OCI-LY7 (cell line): ENCODE results near the gene DTD2.

GRCh38 chr14:25046417-25046880 lies 3.5 kb downstream of the STXBP6 start:
- PRO-cap: no peak
- RAMPAGE, long total RNA: no peak

GRCh38 chr14:26204522-26205618 lies 393.0 kb downstream of the NOVA1 start:
- PRO-cap: no peak
- RAMPAGE, long total RNA: no peak

GRCh38 chr14:26584126-26584834 lies 13.6 kb downstream of the NOVA1 start:
- PRO-cap: no peak
- RAMPAGE, long total RNA: no peak

GRCh38 chr14:26678671-26679518 lies 81.1 kb upstream of the NOVA1 start:
- PRO-cap: no peak
- RAMPAGE, long total RNA: no peak

DNA sequence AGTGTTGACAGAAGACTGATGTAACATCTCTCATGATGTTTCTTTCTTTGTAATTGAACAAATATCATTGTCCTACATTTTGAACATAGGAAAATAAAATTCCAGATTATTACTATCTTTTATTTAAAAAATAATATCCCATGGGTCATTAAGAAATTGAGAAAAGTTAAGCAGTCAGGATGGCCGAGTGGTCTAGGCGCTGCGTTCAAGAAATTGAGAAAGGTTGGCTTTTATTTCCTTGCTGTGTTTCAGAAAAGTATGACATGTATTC lies 728.4 kb upstream of the FOXG1 start:
- PRO-cap: no peak
- RAMPAGE, long total RNA: no peak

GRCh38 chr14:29345788-29346194 lies 579.2 kb downstream of the FOXG1 start:
- PRO-cap: no peak
- RAMPAGE, long total RNA: no peak

- PRO-cap: no peak
- RAMPAGE, long total RNA: no peak
These were observed 291.5 kb downstream of the PRKD1 start for GRCh38 chr14:29636075-29636678.

DNA sequence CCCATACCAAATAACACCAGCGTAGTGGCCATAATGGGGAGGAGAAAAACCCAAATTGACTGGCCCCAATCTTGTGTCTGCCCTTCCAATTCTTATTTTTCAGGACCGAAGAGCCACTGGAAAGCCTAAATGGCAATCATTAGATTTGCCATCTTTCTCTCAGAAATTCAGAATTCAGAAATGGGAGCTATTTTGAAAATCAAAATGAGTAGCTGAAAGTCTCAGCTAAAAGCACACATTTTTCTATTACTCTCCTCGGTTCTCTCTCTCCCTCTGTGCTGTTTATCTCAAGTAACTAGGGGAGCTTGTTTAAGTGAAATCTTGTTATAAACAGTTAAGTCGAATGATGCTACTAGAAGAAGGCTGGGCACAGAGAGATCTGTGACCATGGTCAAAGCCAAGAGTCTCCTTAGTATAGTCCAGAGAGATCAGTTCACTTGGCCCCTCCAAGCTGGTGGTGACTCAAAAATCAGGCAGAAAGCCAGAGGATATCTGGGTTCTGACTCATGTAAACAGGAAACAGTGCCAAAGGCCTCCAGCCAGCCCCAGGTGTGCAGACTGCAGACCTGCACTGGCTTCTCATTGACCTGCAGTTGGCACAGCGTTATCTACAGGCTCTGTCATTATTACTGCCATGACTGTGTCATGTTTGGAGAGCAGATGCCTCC lies 295.5 kb upstream of the PRKD1 start:
- PRO-cap: no peak
- RAMPAGE, long total RNA: no peak

DNA sequence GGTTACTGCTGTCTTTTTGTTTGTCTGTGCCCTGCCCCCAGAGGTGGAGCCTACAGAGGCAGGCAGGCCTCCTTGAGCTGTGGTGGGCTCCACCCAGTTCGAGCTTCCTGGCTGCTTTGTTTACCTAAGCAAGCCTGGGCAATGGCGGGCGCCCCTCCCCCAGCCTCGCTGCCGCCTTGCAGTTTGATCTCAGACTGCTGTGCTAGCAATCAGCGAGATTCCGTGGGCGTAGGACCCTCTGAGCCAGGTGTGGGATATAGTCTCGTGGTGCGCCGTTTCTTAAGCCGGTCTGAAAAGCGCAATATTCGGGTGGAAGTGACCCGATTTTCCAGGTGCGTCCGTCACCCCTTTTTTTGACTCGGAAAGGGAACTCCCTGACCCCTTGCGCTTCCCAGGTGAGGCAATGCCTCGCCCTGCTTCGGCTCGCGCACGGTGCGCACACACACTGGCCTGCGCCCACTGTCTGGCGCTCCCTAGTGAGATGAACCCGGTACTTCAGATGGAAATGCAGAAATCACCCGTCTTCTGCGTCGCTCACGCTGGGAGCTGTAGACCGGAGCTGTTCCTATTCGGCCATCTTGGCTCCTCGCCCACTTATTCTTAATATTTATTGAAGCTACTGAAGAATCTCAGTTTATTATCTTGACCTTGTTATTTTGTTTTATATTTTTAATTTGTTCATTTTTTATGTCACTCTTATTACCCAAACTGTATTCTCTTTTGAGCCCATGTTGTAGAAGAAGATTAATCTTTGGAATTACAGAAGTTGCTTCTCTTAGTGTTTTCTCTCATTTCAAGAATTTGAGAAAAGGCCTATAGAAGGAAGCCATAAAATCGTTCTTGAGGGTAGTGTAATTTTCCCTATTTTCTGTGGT lies 68.4 kb downstream of the SCFD1 start:
- PRO-cap: no peak
- RAMPAGE, long total RNA: no peak

- PRO-cap: no peak
- RAMPAGE, long total RNA: no peak
These were observed 55.5 kb upstream of the AP4S1 start for GRCh38 chr14:30969761-30970593.

GRCh38 chr14:31024587-31025110 lies 800 bp upstream of the AP4S1 start:
- PRO-cap: no peak
- RAMPAGE, long total RNA: no peak

GRCh38 chr14:31129111-31129772 lies 78.4 kb downstream of the HECTD1 start:
- PRO-cap: no peak
- RAMPAGE, long total RNA: no peak

GRCh38 chr14:31263409-31264195 lies 56.0 kb upstream of the HECTD1 start:
- PRO-cap: no peak
- RAMPAGE, long total RNA: no peak

GRCh38 chr14:31300189-31300882 lies 92.7 kb upstream of the HECTD1 start:
- PRO-cap: no peak
- RAMPAGE, long total RNA: no peak

DNA sequence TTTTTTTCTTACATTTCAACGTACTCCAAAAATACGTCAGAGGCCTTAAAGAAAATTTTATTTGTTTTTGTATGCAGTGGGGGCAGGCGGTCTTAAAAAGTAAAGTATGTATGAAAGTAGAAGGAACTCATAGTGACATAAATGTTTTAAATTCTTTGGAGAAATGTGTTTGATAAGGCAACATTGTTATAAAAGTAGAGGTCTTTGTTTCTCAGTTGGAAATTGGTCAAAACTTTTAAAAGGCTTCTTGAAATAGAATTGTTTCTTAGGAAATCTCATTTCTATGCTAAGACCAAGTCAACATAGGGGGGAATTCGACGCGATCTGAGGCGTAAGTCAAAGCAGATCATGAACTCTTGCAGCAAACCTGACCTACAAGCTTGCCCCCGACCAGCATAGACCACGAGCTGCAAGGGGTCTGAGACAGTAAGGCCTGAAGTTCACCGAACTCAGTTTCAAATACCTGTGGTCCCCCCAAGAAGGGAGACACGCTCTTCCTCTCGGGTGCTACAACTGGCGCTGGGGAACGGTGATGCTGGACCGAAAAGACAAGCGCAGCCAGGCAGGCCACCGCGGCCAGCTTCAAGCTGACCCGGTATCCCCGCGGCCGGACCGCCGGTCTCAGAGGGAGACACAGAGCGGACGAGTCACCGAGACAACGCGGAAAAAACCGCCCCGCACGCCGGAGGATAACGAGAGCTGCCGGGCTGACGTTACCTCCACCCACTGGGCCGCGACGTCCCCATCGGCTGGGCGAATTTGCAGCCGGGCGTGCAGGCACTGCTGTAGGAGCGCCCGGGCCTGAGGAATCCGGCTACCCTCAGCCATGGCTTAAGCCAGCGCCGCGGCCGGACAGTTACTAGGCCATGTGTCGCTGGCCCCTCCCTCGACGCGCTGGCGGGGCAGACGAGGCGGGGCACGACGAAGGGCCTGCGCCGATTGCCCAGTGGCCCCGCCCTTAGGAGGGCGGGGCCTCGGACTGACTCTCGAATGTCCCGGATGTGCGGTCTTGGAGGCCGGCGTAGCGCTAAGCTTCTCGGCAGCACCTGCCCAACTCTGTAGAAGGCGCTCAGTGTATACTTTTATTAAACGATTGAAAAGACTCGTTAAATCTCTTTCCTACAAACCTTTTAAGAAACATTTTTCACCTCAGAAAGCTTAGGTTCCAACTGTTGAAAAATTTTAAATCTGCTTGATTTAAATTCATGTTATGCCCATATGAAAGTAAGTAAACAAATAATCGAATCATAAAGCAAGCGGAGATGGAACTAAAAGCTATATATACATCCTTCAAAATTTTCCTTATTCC lies at the start of gene DTD2:
Gene DTD2, minus strand, starts transcription at position 941 of the 1,309 bp plus-strand sequence.
- PRO-cap: bidirectional peak, plus-strand start at position 512 of the sequence, minus-strand start at position 420 of the sequence; bidirectional peak, plus-strand start at position 1,000 of the sequence, minus-strand start at position 861 of the sequence
- RAMPAGE, long total RNA: start-site peak on the minus strand centred at position 876 of the sequence, 53 bp wide, 439 and 73 reads in 2 replicates

DNA sequence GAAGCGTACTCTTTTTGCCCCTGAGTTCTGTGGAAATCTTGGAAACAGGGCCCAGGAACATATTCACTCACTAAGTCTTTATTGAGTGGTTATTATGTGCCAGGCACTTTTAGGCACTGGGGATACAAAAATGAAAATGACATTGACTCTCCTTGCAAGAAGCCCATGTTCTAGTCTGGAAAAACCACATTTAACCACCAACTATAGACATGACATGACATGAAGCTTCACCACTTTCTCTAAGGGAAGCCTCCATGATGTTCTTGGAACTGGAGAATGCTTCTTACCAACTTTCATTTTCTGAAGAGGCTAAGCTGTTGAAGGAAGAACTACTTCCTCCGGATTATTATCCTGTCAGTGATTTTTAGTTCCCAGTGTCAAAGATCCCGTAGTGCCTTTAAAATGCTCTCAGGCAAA lies 110.4 kb upstream of the ARHGAP5 start:
- PRO-cap: no peak
- RAMPAGE, long total RNA: no peak

DNA sequence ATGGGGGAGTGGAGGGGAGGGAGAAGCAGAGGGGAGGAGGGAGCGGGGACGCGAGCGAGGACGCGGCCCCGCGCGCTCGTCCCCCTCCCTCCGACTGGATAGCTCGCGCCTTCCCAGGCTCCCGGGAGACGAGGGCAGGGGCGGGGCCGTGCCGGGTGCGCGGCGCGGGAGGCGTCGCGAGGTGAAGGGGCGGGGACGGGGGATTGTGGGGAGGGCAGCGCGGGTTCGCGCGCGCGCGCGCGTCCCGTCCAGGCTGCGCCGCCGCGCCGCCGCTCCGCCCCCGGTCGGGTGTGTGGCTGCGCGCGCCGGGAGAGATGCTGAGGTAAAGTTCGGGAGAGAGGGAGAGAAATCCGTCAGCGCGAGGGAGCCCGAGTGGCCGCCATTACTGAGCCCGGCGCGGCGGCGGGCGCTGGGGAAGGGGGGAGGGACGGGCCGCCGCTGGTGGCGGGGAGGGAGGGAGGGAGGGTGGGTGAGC lies 335 bp upstream of the ARHGAP5 start:
- PRO-cap: bidirectional peak, plus-strand start at position 347 of the sequence, minus-strand start at position 96 of the sequence; bidirectional peak, plus-strand start outside the sequence, minus-strand start at position 384 of the sequence
- RAMPAGE, long total RNA: start-site peak on the plus strand centred at position 265 of the sequence, 46 bp wide, 24 and 8 reads in 2 replicates

DNA sequence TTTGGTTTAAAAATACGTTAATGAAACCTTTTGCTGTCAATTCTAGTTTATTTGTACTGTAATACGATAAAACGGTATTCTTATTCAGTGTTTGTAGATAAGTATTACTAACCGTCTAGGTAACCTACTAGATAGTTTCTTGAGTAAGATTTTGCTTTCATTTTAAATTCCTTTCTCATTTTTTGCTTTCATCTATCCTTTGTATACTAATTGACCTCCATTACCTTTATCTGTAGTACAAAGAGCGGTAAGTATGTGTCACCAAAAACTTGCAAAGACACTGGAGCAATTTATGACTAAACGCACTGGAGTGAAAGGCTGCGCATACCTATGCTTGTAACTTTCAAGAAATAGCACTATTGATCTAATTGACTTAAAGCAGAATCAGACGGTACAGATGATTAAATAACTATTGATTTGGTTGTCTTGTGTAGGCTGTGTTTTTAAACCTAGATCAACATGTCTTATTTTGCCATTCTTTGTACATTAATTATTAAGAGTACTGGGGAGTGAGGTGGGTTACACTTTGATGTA lies 1.8 kb downstream of the ARHGAP5 start:
- PRO-cap: no peak
- RAMPAGE, long total RNA: no peak

- PRO-cap: no peak
- RAMPAGE, long total RNA: no peak
These were observed 16.3 kb downstream of the ARHGAP5 start for GRCh38 chr14:32093332-32093814.

- PRO-cap: no peak
- RAMPAGE, long total RNA: no peak
These were observed 245.0 kb downstream of the AKAP6 start for GRCh38 chr14:32574056-32574488.